Mesangial cell (primary cell): ENCODE results near the gene GALC.

GRCh38 chr14:81176163-81176608 lies 44.6 kb downstream of the GTF2A1 start:
- RAMPAGE, long total RNA, result no peak

- RAMPAGE, long total RNA, result no peak
Observed at GRCh38 chr14:81192485-81193063, 28.2 kb downstream of the GTF2A1 start.

- RAMPAGE, long total RNA, result start-site peak on the minus strand at chr14:81221241-81221385, 38 reads
Observed at GRCh38 chr14:81221012-81221632, 363 bp upstream of the GTF2A1 start.

GRCh38 chr14:81449829-81450415 lies 49.8 kb upstream of the STON2 start:
- RAMPAGE, long total RNA, result no peak

- RAMPAGE, long total RNA, result no peak
Observed at GRCh38 chr14:81470953-81471558, 62.6 kb downstream of the SEL1L start.

DNA sequence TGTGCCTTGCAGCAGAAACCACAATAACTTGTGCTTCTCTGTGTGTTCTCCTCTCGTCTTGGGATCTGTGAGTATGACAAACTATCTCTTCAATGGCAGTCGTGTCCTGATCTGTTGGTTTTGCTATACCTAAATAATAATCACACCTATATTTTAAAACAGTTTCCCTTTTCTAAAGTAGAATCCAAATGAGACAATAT lies 67.4 kb upstream of the SEL1L start:
- RAMPAGE, long total RNA, result no peak

- RAMPAGE, long total RNA, result no peak
Observed at GRCh38 chr14:84398581-84398894, 1131.4 kb upstream of the FLRT2 start.

DNA sequence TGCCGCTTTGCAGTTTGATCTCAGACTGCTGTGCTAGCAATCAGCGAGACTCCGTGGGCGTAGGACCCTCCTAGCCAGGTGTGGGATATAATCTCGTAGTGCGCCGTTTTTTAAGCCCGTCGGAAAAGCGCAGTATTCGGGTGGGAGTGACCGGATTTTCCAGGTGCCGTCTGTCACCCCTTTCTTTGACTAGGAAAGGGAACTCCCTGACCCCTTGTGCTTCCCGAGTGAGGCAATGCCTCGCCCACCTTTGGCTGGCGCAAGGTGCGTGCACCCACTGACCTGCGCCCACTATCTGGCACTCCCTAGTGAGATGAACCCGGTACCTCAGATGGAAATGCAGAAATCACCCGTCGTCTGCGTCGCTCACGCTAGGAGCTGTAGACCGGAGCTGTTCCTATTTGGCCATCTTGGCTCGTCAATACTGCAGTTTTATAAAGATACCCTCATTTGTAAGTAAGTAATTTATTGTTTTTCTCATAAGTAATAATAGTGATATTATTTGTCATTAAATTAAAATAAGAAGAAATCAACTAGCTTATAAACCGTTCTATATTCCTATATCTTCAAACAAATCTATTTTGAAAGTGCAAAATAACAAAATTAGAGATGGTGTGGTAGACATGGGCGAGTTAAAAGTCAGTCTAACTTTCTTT lies 550.3 kb downstream of the FLRT2 start:
- RAMPAGE, long total RNA, result no peak

- RAMPAGE, long total RNA, result no peak
Observed at GRCh38 chr14:86217471-86217938, 687.6 kb downstream of the FLRT2 start.

- RAMPAGE, long total RNA, result no peak
Observed at GRCh38 chr14:87992716-87993422, at the start of gene GALC. Gene GALC (minus strand): TSS chr14:87993182.

DNA sequence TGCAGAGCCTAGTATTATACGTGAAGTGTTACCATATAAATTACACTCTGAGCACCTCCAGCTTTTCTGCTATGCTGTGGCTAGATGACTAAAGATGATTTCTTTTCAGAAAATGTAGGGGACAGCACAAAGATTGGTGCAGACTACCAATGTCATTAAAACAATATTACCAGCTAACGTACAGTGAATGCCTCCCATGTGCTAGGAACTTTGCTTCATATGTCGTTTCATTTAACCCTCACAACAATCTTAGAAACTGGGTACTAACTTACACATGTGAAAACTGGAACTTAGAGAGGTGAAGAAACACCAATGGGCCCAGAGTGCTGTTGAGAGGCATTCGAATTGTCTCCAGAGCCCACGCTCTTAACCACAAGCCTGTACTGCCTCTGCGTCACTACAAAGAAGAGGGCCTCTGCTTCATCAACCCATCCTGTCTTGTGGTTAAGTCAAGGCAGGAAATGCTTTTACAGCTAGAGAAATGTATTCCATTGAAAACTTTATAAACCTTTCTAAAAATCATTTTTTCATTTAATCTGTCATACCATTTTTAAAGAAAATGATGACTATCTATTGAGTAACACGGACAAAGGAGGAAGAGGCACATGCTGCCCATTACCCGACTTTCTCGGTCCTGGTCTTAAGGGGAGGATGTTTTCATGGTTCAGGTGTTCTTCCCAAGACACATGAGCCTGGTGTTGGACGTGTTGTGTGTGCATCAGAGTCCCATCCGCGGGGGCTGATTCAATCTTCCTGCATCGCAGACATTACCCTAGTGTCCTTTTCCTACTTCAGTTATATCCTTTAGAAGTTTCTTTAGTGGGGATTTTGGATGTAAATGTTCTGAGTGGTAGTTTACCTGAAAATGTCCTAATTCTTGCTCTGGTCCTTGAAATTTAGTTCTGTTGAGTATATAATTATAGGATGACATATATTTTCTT lies 1.4 kb downstream of the GPR65 start:
- RAMPAGE, long total RNA, result no peak

- RAMPAGE, long total RNA, result no peak
Observed at GRCh38 chr14:88044315-88044630, 39.3 kb downstream of the GPR65 start.

DNA sequence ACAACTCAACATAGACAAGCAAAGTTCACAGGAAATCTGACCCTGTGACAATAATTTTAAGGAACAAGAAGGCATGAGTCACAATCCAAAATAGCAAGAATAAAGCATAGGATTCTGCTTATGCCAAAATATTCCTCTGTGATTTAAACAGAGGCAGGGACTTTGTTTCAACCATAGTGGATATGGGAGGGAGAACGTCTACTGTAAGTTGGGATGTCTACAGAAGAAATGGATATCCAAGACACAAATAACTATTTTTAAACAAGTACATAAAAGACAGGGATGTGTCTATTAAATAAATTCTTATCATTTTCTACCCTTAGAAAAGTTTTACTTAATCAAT lies 44.5 kb downstream of the GPR65 start:
- RAMPAGE, long total RNA, result no peak

DNA sequence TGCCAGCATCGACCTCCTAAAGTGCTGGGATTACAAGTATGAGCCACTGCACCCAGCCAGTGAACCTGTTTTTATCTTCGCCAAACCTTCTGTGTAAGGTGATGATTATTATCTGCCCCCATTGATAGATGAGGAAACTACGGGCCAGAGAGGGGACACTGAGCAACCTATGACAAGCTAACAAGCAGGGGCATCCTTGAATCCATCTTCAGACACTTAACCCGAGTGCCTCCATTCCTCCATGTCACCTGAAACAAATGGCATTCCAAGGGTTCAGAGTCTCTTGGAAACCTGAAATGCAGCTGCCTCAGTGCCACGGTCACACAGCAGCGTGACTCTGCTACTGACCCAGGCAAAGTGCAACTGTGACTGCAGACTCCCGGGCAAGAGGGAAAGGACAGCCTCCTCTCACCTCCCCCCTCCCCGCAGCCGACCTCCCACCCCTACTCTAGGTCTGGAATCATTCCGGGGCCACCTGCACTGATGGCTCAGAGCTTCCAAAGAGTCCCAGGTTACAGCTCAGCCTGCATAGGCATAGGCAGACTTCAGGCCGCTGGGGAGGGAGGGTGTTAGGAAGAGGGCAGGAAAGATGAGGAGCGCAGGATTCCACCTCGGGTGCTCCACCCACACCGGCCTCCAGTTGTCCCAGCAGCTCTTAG lies 53.3 kb downstream of the KCNK10 start:
- RAMPAGE, long total RNA, result no peak

DNA sequence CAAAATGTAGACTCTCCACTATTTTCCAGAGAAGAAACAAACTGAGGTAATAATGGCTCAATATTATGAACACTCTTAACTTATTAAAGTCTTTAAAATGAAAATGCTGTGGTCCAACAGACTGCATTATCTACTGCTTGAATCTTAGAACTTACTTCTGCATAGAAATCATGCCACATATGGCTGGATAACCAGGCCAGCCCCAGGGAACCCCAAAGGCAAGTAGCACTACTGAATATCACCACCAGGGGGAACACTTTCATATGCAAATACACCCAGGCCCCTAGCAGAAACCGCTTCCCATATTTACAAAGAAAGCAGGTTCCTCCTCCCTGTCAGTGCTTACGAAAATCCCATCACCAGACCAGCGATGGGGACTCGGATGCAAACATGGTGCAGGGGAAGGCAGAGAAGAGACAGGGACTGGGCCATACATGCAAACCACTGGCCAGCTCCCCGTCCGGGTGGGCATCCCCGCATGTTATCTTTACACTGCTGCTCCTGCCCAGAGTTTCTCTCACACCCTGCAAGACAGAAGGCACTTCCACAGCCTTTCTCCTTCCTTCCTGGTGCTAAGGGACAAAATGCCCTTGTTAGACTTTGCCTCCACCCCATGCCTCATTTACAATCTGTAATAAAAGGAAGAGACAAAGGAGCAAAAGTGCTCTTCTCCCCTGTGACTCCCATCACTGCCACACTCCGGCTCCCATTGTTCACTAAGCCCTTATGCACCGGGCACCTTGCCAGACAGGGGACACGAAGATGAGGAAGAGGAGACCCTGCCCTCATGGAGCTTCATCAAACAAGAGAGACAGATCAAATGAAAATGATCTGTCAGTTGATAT lies 62.5 kb downstream of the PTPN21 start:
- RAMPAGE, long total RNA, result no peak

- RAMPAGE, long total RNA, result no peak
Observed at GRCh38 chr14:88682078-88682545, 110.6 kb downstream of the EML5 start.

DNA sequence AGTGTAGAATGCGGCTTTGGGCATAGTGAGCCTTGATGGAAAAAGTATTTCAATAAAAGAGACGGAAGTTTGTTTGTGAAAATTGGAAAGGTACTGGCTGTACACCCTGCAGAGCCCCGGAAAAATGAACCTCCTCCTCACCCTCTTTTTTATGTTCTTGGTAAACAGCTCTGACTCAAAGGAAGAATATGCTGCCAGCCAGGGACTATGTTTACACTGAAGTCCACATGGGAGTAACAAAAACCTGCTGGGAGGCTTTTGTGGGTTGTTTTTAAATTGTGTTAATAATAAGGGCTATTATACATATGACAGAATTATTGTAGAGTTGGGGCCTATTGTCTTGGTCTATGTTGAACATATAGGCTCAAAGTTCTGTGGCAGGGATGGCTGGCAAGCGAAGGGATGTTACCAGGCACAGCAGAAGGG lies 70.7 kb downstream of the TTC8 start:
- RAMPAGE, long total RNA, result no peak

DNA sequence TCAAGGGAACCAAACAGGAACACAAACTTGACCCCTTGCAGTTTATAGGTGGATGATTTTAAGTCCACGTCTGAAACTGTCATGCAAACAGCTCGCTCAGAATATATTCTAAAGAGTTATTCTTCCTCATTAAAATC lies 146.0 kb downstream of the FOXN3 start:
- RAMPAGE, long total RNA, result no peak

- RAMPAGE, long total RNA, result no peak
Observed at GRCh38 chr14:89290810-89291189, 126.2 kb downstream of the FOXN3 start.

- RAMPAGE, long total RNA, result no peak
Observed at GRCh38 chr14:89308378-89309028, 108.5 kb downstream of the FOXN3 start.